Lung (tissue), 4 donors: ENCODE results near the genes FES and MAN2A2.

DNA sequence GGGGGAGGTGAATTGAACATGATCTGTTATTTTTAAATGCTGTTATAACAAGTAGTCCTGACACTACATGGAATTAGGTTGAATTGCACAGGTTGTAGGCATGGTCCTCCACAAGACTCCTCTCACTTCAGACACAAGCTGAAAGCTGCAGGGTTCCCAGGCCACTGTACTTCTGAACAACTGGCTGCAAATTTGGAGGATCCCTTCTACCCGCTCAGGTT, 66.6 kb downstream of the IQGAP1 start:
- PRO-cap = unidirectional peak, plus-strand start at position 139 of the sequence
- RAMPAGE, long total RNA = no peak
- RRBS = no CpG with 5 or more reads among the region's 1 CpG

GRCh38 chr15:90539675-90540420, 10.1 kb downstream of the CRTC3 start:
- PRO-cap = no peak
- RAMPAGE, long total RNA = no peak
- RRBS = no CpG with 5 or more reads among the region's 12 CpGs

DNA sequence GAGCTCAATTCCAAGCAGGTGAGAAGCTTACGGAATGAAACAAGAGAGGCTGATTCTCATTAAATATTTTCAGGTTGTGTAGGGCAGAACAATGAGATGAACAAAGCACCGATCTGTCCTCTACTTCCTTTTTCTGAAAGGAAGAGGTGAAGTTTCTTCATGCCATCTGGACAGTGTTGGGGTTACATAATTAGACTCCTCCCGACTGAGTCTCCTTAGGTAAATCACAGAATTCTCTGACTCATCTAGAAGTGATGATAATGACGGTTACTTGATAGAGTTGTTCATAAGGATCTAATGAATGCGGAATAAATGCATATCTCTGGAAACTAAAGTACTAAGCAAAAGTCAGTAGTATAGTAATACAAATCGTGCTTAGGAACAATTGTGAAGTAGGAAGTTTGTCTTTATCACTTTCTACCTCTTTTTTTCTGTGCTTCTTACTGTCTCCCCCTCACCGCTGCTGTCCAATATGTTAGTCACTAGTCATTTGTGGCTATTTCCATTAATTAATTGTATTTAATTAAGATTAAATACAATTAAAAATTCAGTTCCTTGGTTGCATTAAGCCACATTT, 21.3 kb downstream of the CRTC3 start:
- PRO-cap = no peak
- RAMPAGE, long total RNA = no peak
- RRBS = no CpG with 5 or more reads among the region's 7 CpGs

DNA sequence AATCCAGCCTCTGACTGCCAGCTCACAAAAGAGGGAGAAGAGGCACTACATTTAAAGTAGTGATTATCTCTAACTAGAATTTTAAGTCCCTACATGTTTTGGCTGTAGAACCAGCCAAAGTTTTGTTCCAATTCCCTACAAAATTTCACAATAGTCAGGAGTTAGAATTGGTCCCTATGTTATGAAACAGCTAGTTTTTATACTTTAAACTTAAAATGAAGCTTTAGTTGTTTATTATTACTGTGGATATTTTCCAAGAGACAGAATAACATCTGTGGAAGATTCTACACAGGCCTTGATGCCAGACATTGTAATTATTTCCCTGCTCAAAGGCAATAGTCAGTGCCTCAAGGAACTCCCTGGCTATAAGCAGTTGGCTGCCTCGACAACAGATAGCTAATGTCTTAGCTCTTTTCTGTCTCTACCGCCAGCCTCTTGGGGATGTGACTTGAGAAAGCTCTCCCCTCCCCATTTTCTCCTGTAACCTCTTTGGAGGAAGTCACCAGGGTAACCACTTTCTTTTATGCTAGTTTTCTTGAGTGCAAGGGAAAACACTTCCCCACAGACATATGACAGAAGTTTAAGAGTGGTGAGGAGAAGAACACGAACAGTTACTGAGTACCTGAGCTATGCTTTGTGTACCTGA, 32.0 kb downstream of the CRTC3 start:
- PRO-cap = no peak
- RAMPAGE, long total RNA = no peak
- RRBS = no CpG with 5 or more reads among the region's 3 CpGs

DNA sequence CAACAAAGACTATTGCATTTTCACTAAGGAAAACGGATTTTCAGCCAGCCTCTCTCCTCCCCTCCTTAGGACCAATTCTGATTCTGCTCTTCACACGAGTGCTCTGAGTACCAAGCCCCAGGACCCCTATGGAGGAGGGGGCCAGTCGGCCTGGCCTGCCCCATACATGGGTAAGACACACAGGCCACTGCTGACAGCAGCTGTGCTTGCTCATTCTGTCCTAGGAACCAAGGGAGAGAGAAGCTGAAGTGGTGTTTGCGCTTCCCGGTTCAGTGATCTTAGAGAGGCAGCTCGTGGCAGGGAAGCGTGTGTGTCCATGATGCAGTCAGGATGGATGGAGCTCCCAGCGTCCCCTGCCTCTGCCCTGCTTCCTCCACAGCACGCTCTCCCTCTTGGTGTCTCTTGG, 77.6 kb downstream of the CRTC3 start:
- PRO-cap = no peak
- RAMPAGE, long total RNA = no peak
- RRBS = no CpG with 5 or more reads among the region's 9 CpGs

GRCh38 chr15:90665501-90666295, 51.4 kb upstream of the BLM start:
- PRO-cap = bidirectional peak, plus-strand start at chr15:90665664, minus-strand start at chr15:90665676; unidirectional peak, minus-strand start at chr15:90665918
- RAMPAGE, long total RNA = no peak
- RRBS = under 1% methylated on average over 9 of the region's 50 CpGs

DNA sequence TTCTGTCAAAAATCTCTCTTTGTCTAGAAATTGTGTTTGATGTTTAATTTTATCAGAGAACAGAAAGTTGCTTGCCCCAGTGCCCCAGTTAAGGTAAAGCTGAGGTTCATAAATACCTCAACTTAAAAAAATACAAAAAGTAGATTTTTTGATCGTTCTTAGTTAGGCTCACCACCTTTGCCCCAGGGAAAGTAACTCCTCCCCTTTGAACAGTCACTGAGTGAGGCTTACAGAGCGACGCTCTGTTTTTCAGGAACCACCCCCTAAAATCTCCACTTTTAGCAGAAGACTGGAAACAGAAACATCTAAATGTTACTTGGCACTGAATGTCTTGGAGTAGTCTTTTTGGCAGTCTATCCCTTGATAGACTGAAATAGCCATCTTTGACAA, 24.9 kb downstream of the BLM start:
- PRO-cap = no peak
- RAMPAGE, long total RNA = no peak
- RRBS = no CpG with 5 or more reads among the region's 3 CpGs

DNA sequence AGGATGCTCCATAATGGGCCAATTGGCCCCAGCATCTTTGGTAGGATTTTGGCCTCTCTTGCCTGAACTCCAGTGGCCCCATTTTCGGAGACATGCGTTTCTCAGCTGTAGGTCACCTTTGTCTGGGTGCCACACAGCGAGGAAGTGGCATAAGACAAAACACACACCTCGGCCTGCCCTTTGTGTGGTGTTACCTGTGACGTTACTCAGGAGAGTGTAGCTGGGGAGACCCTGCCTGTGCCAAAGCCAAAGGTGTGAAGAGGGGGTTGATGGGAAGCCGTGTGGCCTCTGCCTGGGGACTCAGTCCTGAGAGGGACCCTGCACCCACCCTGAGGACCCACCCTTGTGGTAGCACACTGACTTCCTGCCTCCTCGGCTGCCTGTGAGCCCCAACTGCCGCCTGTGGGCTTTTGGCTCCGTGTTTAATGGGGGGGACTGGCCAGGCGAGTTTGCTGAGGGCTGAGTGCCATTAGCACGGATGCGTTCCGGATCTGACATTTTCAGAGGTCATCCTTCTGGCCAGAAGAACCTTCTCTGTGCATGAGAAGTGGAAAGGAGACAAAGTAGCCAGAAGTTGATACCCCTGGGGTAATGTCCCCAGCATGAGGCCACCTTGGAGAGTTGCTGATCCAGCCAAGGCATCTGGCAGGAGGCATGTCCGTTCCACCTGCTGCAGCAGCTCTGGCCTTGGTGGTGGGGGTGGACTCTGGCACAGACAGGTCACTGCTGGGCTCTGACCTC, 51.9 kb upstream of the FURIN start:
- PRO-cap = no peak
- RAMPAGE, long total RNA = no peak
- RRBS = no CpG with 5 or more reads among the region's 14 CpGs

GRCh38 chr15:90826213-90826506, 42.2 kb upstream of the FURIN start:
- PRO-cap = no peak
- RAMPAGE, long total RNA = no peak
- RRBS = no CpG with 5 or more reads among the region's 7 CpGs

DNA sequence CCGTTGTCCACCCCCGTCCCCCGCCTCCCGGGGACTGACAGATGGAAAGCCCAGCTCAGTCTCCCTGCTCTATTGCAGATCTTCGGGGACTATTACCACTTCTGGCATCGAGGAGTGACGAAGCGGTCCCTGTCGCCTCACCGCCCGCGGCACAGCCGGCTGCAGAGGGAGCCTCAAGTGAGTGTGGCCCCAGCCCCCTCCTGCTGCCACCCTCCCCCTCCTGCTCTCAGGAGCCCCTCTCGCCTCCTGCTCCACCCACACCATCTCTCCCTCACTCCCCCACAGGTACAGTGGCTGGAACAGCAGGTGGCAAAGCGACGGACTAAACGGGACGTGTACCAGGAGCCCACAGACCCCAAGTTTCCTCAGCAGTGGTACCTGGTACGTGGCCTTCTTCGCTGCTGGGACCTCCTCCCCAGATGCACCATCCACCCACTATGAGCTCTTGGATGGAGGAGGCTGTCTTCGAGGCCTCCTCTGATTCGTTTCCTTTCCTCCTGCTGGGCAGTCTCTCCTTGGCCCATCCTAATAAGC, 7.9 kb downstream of the FURIN start:
- PRO-cap = no peak
- RAMPAGE, long total RNA = no peak
- RRBS = 100% methylated on average over 4 of the region's 22 CpGs

GRCh38 chr15:90880411-90881033, 3.8 kb upstream of the FES start:
- PRO-cap = no peak
- RAMPAGE, long total RNA = no peak
- RRBS = no CpG with 5 or more reads among the region's 15 CpGs

DNA sequence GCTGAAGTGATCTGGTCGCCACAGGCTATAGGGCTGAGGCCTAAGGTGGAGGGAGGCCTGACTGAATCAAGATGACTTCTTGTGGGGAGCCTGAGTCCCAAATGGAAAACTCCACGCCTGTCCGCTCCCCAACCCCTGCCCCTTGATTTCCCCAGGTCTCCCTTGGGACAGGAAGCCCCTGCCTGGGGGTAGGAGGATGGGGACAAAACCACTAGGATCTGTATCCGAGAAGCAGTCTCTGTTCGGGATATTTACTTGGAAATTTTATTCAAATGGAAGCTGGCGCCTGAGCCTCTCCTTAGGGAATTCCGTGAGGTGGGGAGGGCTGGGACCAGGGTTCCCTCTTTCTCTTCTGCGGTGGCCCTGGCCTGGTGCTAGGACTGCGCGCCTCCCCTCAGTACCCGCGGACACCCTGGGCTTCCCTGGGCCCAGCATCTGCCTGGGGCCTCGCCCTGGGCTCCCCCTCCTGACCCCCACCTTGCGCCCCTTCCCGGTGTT, 526 bp upstream of the FES start:
- PRO-cap = no peak
- RAMPAGE, long total RNA = no peak
- RRBS = no CpG with 5 or more reads among the region's 15 CpGs

DNA sequence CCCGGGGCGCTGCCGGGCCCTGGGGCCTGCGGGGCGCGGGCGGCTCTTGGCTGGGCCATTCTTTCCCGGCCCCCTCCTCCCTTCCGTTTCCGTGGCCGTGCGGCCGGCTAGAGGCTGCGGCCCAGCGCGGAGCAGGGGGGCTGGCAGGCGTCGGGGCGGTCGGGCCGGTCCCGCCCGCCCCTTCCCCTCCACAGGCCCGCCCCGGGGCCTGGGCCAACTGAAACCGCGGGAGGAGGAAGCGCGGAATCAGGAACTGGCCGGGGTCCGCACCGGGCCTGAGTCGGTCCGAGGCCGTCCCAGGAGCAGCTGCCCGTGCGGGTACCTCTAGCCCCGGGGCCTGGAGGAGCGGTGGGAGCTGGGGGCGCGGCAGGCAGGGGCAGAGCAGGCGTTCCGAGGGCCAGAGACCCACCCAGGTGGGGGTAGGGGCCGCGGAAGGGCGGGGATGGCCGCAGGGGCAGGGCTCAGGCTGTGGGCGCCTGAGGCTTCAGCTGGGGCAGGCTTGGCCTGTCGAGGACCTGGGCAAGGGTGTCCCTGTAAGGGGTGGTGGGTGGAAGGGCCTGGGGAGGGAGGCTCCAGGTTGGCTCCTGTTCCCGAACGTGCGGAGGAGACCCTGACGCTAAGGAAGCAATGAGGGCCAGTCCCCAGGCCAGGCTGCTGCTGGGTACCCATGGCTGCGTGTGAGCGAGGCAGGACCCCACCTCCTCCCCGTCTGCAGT, at the start of gene FES:
FES (plus strand) TSS at position 278 of the 716 bp plus-strand sequence.
- PRO-cap = bidirectional peak, plus-strand start at position 278 of the sequence, minus-strand start at position 91 of the sequence
- RAMPAGE, long total RNA = no peak
- RRBS = 3% methylated on average over 31 of the region's 56 CpGs

DNA sequence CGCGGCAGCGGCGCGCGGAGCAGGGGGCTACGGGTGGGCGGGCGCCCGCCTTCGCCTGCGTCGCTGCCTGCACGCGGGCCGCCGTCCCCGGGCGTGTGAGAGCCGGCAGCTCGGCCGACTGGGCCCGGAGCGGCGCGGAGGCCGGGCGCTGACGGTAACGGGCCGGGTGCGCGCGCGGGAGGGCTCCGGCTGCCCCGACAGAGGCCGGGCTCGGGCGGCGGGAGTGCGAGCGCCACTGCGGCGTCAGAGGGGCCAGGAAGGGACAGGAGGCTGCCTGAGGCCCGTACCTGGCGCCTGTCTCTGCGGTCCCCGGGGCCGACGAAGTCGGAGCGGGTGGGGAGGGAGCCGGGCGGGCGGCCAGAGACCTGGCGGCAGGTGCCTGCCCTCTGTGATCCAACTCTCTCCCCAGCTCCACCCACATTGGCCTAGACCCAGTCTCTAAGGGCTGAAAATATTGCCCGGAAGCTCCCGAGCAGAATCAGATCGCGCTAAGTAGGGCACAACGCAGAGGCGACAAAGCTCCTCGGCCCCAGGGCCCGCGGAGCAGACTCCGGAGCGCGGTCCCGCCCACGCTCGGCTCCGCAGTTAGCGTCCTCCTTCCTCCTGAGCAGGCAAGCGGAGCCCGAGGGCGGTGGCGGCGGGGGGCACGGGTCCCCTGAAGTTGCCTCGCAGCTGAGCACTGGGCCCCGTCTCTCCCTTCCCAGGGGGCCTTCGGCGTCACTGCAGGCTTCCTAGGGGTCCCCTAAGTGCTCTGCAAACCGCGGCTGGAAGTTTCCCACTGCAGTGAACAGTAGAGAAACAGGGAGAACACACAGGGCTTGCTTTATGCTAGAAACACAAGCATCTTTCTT, at the start of gene MAN2A2:
MAN2A2 (plus strand) TSS at position 481 of the 851 bp plus-strand sequence.
- PRO-cap = bidirectional peak, plus-strand start at position 481 of the sequence, minus-strand start at position 421 of the sequence
- RAMPAGE, long total RNA = no peak
- RRBS = 1% methylated on average over 36 of the region's 86 CpGs

- PRO-cap = no peak
- RAMPAGE, long total RNA = no peak
- RRBS = no CpG with 5 or more reads among the region's 24 CpGs
These were observed 10.0 kb downstream of the MAN2A2 start for GRCh38 chr15:90912754-90913853.

GRCh38 chr15:91663822-91665008, 189.3 kb upstream of the SLCO3A1 start:
- PRO-cap = no peak
- RAMPAGE, long total RNA = no peak
- RRBS = no CpG with 5 or more reads among the region's 11 CpGs

- PRO-cap = no peak
- RAMPAGE, long total RNA = no peak
- RRBS = no CpG with 5 or more reads among the region's 68 CpGs
These were observed 62.6 kb downstream of the SLCO3A1 start for GRCh38 chr15:91915655-91916884.

GRCh38 chr15:91942984-91943401, 89.5 kb downstream of the SLCO3A1 start:
- PRO-cap = no peak
- RAMPAGE, long total RNA = no peak
- RRBS = no CpG with 5 or more reads among the region's 3 CpGs

GRCh38 chr15:92011692-92012193, 158.2 kb downstream of the SLCO3A1 start:
- PRO-cap = no peak
- RAMPAGE, long total RNA = no peak
- RRBS = no CpG with 5 or more reads among the region's 10 CpGs

- PRO-cap = no peak
- RAMPAGE, long total RNA = no peak
- RRBS = no CpG with 5 or more reads among the region's 2 CpGs
These were observed 116.4 kb downstream of the FAM174B start for GRCh38 chr15:92539194-92539496.